Ileum (tissue), 1 donor: Measurements from ENCODE around the genes TMPRSS7 and GTPBP8.

DNA sequence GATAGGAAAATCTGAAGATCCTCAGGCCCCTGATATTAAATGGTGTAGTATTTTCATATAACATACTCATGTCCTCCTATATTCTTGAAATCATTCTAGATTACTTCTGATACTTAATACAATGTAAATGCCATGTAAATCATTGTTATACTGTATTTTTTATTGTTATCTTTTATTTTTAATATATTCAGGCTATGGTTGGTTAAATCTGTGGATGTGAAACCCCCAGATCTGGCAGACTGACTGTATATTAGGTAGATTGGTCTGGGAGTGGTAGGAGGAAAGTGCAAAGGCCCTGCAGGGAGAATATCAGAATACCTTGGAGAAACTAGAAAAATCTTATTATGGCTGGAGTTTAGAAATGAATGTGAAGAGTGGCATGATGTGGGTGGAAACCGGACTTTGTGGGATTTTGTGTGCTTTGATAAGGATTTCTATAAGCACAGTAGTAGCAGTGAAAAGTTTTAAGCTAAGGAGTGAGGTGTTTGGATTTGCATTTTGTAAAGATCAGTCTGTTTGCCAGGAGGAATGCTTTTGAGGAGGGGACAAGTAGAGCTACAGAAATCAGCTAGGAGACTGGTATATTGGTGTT lies 91.9 kb downstream of the BBX start:
- PRO-cap: no peak

DNA sequence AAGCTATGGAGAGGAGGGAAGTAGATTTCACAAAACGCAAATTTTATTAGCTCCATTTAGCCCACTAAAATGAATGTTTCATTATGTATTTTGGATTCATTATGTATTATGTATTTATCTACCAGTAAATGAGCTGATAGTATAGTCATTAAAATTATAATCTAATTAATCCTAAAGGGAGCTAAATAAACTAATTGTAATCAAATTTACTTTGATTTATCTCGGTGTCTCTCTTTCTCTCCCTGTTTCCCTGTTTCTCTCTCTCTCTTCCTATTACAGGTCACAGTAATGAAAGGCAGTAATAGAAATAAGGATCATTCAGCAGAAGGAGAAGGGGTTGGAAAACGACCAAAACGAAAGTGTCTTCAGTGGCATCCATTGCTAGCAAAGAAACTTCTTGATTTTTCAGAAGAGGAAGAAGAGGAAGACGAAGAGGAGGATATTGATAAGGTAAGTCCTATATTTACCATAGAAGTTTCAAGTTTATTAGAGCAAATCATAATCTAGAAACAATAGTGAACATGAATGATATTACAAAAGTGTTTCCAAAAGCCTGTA lies 187.5 kb downstream of the BBX start:
- PRO-cap: no peak

DNA sequence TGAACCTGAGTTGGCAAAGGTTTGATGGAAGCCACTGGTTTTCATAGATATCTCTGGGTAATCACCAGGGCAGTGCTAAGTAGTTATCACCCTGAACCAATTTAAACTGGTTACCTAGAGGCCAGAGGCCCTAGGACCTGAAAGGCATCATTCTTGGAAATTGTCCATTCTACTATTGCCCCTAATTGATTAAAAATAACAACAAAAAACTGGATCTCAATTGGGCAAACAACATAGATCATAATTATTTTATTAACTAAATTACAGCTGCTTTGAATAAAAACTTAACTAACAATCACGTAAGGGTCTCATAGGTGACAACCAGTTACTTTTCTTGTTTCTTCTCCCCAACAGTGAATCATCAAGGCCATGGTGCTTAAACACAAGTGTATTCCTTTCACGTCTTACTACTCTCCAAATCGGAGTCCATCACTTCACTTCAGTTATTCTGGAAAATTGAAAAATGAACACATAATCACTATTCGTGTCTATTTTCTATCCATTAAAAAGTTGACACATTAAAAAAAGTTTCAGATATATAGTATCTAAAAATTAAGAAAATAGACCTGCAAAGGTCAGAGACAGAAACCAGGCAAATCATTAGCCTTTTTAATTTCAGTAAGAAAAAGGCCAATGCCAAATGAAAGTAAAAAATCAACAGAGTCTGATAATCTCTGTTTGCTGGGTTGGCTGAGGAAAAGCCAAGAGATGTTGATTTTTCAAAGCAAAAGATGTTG lies 43.8 kb downstream of the CD47 start:
- PRO-cap: no peak

DNA sequence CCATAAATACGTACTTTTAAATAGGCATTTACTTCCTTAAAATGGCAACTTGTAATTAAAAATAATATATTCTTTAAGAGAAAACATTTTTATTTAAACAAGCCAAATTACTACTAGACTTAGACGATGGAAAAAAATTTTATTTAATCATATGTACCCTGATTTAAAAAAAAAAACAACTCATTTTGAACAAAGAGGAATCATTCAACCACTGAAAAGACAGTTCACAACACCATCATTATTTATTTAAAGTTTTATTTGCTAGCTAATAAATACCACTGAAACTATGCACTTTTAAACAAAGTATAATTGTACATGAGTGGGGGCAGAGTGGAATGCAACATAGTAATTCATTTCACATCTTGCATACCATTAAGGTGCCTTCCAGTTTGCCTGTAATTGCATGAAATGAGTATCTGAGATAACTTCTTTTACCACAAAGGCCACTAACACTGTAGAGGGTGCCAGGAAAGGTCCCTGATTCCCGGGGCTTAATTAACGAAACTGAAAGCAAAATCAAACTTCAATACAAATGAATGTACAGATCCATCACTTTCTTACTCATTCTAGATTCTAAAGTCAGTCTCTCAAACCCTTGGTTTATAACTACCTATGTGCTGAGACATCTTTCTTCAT lies 2.3 kb downstream of the CD47 start:
- PRO-cap: no peak

DNA sequence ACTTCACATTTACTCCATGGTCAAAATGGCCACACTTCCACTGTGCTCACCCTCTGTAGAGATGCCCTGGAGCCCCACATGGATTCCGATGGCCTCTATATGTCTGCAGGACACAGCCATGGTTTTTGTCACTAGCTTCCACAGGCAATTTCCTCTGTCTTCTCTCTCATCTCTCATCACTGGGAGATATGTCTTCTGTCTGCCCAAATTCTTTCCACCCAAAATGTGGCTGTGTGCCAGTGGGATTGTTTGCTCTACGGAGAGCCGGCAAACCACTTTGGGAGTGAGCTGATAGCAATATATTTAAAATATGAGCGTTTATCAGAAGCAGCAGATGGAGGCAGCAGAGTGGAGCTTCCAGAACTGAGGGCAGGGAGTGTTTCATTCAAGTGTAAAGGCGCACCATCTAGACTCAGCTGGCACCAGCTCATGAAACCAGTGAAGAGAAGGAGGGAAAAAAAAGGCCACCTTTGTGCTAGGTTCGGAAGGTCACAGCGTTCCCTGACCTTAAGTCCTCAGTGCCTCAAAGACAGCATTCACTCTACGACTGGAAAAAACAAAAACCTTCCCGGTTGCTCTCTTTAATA lies 13.5 kb upstream of the CD47 start:
- PRO-cap: no peak

GRCh38 chr3:108550374-108551319 lies 38.6 kb downstream of the CIP2A start:
- PRO-cap: no peak

DNA sequence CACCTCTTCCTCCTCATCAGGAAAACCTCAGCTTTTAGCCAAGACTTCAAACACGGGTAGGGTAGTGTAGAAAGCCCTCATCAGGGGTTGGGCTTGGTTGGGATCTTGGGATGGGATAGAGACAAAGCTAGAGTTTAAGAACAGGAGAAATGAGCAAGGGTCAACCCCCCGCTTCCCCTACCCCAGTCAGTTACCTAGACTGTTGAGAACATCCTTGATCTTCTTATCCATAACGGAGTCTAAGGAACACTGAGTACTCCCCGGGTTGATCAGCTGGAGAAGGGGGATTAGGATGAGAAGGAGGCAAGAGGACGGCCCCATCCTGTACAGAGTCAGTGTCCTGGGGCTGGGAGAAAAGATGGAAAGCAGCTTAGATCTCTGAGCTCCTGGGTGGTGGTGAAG lies 344 bp downstream of the RETNLB start:
- PRO-cap: no peak

DNA sequence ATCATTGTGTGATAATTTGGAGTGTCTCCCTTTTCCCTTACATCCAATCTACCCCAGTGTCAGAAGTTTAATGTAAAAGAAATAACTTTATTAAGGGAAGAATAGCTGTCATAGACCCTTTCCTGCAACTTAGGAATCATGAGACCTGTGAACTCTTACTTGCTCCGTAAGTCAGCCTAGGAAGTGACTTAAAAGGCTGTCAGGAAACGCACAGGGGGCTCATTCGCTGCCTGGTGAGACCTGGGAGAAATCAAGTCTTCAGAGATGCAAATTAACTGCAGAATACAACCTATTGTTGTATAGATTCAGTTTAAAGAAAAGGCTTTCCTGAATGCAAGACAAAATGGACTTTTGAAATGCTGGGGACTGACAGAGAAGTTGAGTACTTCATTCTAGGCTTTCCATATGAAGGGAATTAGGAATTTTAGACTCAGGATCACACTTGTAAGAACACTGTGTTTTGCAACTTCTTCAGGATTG lies 18.3 kb upstream of the DPPA4 start:
- PRO-cap: no peak

DNA sequence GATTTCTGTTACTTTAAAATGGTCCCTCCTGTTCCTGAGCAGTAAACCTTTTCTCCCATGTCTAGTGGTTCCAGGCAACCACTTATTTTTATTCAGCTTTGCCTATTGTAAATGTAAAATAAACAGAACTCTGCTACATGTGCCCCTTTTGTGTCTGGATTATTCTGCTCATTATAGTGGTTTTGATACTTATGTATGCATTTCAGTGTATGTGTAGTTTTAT lies 641.4 kb upstream of the DPPA4 start:
- PRO-cap: no peak

GRCh38 chr3:111762539-111763116 lies 88.2 kb downstream of the PLCXD2 start:
- PRO-cap: no peak

DNA sequence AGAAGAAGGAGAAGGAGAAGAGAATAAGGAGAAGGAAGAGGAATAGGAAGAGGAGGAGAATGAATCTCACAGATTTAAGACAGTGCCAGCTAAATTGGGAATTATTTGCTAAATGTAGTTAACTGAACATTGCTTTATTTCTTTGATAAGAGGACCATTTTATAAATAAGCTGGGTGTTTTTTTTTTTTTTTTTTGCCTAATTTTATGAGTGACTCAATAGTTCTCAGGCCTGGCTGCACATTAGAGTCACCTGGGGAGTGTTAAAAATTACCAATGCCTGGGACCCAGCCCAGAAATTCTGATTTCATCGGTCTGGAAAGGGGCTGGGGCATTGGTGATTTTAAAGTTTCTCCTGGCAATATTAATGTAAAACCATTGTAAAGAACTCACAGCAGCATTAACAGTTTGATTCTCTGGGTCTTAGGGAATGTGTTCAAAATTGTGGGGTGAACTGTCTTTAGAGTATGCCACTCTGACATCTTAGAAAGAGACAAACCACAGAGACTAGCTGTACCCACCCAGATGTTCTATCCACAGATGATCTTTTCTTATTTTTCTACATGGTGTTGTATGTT lies 51.2 kb upstream of the PHLDB2 start:
- PRO-cap: no peak

- PRO-cap: no peak
Observed at GRCh38 chr3:111856674-111856982, 2.4 kb upstream of the PHLDB2 start.

DNA sequence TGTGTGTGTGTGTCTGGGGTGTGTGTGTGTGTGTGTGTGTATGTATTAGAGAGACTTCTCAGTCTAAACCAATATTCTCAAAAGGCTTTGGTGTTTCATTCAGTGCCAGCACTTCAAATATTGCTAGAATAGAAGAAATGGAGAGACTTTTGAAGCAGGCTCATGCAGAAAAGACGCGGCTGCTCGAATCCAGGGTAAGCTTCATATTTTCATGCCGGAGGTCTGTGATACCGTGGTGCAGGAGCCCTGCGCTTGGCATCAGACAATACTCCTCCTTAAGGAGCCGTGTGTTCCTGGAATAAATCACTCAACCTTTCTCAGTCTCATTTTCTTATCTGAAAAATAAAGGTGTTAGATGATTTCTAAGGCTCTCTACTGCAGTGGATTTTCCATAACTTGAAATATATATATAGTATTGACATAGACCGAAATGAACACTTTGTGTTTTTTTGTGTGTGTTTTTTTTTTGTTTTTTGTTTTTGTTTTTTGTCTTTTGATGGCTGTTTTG lies 12.3 kb upstream of the ABHD10 start:
- PRO-cap: no peak

DNA sequence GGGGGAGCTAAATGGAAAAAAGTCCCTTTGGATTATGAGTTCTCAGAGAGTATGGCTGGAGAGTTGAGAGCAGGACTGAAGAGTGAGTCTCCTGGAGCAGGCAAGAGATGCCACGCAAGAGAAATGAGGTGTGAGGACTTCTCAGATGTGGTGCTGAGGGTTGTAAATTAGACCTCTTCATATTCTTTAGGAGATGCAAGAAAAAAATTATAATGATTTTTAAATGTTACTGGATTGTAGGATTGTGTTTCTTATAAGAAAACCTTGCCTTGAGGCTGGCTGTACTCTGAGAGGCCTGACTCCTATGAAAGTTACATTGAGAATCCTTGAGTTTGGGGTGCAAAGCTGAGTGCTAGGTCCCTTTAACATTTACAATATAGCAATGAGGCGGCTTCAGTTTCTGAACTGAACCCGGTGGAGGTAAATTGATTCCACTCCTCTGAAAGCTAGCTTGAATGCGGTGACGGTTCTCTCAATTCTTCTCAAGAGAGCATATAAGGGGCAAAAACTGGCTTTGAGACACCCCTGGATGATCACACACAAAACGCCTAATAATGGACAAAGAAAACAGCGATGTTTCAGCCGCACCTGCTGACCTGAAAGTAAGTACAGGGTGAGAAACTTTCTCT lies at the start of gene TMPRSS7:
TMPRSS7 (plus strand) TSS at position 445 of the 629 bp plus-strand sequence.
- PRO-cap: no peak

GRCh38 chr3:112092260-112093098 lies 6.3 kb downstream of the C3orf52 start:
- PRO-cap: no peak

- PRO-cap: no peak
Observed at GRCh38 chr3:112224602-112225008, 69.4 kb downstream of the SLC9C1 start.

DNA sequence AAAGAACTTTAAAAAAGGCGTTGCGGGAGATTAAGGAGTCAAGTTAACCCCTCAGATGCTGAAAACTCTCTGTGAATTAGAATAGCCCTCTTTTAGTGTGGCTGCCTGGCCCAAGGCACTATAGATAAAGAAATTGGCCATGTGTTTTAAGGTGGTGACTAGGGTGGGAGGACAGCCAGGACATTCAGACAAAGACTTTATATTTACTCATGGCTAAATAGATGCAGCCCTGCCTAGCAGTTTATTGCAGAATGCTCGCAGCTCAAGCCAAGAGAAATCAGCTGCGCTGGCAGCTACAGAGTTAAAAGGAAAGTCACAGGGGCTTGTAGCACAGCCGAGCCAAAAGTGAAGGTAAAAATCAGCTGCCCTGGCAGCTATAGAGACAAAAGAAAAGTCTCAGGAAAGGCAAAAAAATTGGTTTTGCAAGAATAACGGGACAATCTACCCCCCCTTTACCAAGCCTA lies 9.4 kb upstream of the SLC9C1 start:
- PRO-cap: no peak

GRCh38 chr3:112378147-112378827 lies 45.3 kb downstream of the CD200 start:
- PRO-cap: no peak

DNA sequence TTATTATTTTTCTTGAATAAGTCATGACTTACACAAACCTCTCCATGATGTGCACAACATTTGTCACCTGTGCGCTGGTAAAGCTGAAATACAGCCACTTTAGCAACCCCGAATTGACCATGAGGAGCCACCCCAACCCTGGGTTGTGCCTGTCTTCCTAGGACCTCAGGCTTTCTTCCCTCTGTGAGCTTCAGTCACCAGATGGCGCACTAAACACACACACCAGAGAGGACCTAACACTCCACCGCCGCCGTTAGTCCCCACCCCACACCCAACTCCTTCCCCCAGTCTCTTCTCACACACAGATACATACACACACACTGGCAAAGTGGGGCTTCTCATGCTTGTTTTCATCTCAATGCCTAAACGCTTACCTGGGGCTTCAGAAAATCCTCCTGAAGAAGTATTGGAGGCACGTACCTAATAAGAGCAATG lies 2.0 kb upstream of the CCDC80 start:
- PRO-cap: no peak

- PRO-cap: bidirectional peak, plus-strand start at chr3:112990996, minus-strand start at chr3:112990858; bidirectional peak, plus-strand start at chr3:112991359, minus-strand start at chr3:112991223
Observed at GRCh38 chr3:112990412-112991727, at the start of gene GTPBP8. Gene GTPBP8, plus strand, starts transcription at chr3:112990984.